Sternocleidomastoid (tissue), 1 donor: Measurements from ENCODE around the gene PSMB3.

DNA sequence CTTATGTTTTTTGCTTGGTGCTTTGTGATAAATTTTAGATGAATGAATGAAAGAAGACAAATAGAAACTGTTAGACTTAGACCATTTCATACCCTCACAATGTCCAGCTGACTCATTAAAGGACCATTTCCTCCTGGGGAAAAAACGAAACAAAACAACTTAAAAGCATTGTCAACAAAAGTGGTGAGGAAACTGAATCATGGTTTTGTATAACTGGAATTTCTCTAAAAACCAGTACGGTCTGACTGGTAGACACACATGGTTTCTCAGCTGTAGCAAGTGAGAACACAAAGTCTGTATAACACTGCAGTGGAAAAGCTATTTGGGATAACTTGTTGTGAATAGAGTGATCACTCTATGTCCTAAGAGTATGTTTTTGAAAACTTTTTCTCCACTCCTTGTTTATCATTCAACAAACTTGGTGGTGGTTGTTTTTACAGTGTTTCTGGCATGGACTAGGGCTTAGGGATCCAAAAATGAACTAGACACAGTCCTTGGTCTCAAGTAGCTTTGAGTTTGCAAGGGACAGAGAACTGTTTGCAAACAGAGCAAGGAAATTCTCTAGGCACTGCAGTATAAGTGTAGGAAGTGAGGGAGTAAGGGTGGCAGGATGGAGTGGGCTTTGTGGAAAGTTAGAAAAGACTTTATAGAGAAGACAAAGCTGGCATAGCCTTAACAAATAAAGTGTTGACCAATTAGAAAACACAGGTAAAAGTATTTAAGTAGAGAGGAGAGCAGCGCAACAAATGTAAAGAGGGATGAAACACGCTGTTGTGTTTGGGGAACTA lies 5.5 kb upstream of the DDX52 start:
- PRO-cap = no peak

- PRO-cap = no peak
Measured at GRCh38 chr17:37708022-37708630, 36.7 kb downstream of the HNF1B start.

DNA sequence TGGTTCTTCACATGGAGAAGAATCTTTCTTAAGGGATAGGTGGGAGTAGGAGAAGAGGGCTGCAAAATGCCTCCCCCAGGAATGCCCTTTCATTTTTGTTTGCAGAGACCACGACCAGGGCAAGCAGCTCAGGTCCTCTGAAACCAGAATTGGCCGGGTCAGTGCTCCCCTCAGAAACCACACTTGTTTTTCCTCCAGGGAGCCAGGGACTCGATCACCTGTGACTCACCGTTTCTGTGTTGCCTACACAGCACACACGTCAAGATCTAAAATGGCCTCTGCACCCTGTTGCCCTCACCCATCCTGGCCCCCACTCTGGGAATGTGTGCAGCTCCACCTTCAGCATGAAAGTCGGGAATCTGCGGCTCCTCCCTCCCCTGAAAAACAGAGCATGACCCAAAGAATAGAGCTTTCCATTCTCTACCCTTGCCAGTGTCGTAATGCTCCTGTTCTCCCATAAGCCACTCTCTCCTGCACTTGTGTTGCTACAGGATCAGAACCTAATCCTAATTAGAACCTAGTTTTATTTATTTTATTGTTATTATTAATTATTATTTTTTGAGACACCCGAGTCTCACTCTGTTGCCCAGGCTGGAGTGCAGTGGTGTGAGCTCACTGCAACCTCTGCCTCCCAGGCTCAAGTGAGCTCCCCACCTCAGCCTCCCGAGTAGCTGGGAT lies 36.0 kb downstream of the HNF1B start:
- PRO-cap = no peak

GRCh38 chr17:37766965-37767286 lies 22.1 kb upstream of the HNF1B start:
- PRO-cap = no peak

GRCh38 chr17:37844494-37845100 lies 79.6 kb upstream of the TBC1D3K start:
- PRO-cap = no peak

DNA sequence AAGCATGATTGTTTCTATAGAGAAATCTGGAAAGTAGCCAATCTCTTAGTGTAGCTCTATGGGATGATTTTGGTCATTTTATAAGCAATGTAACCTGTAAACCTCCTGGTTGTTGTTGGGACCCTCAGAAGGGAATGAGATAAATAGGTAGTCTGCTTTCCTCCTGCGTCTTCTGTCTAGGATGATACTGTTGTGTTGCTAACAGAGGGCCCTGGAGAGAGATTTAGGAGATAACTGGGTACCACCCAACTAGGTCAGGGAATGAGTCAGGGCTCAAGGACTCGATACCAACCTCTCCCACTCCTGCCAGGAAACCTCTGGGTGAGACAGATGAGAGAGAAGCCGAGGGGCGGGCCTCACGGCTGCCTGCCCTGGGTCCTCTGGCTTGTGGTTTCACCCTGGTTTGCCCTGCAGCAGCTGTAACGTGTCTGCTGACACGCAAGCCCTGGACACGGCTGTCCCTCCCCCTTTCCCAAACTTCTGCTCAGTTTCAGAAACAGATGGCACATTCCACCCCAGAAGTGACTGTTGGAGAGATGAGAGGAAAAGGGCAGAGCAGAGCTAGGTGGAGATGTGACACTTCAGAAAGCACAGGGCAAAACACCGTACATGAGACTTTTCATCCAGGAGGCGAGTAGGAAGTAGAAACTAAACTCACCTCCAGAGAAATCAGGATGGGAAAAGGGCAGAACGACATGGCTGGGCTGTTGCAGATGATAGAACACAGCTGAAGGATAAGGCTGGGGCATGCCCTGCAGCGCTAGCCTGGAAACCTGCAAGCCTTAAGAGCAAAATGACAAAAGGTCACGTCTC lies 10.5 kb upstream of the MRPL45 start:
- PRO-cap = no peak

DNA sequence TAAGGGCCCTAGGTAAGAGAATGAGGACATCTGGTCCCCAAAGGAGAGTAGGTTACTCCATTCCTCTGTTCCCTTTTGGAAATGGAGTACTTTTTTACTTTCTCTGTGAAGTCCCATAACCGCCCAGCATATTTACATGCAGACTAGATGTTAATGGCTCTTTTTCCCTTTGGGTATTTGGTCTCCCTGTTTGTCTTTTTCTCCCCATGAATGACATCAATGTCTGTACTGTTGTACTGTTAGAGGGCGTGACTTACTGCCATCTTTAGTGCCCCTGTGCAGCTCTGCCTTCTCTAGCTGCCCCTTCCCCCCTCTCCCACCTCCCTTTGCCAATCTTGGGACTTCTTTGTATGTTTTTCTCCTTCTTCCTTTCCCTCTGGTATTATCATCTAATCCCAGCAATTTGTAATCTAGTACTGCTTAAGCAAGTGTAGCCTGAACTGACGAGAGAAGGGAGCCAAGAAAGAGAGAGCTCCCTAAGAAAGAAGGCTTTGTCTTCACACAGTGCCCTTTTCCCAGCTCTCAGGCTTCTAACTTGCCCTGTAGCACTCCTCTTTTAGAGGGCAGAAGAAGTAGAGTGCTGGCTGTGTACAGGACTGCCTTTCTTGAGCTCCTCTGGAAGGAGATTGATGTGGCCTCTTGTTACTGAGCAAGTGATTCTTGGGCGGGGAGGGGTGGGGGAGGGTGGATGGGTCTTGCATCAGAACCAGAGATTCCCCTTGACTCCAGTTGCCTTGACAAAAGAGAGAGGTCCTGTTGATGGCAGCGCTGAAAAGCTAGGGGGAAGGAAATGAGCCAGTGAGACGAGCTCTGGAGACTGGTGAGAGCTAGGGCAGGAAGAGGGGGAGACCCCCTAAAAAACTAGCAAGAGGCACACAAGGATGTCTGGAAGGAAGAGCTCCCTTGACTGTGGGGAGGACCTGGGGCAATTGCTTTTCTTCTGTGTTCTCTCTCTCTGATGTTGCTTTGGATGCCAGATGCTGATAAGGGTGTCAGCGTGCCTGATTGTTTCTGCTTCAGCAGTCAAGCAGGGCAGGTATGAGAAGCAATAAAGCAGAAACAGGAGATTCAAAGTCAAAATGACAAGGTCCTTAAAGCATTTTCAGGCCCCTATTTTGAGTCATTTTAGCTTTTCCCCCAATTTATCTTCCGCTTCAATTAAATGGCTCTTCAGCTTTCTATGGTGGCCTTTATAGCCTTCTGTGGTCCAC lies 18.6 kb downstream of the GPR179 start:
- PRO-cap = no peak

DNA sequence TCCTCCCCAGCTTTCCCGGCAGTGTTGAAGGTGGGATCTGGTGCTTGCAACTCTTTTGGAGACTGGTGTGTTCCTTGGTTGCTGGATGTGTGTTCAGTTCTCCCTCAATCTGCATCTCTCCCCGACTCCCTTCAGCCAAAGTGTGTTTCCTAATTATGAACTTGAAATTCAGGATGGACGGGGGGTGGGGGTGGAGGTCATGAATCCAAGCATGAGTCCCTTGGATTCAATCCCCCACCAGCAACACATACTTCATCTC lies 1.2 kb downstream of the ARHGAP23 start:
- PRO-cap = no peak

- PRO-cap = no peak
Measured at GRCh38 chr17:38444279-38444478, 15.9 kb downstream of the ARHGAP23 start.

GRCh38 chr17:38511164-38512123 lies 83.2 kb downstream of the ARHGAP23 start:
- PRO-cap = no peak

DNA sequence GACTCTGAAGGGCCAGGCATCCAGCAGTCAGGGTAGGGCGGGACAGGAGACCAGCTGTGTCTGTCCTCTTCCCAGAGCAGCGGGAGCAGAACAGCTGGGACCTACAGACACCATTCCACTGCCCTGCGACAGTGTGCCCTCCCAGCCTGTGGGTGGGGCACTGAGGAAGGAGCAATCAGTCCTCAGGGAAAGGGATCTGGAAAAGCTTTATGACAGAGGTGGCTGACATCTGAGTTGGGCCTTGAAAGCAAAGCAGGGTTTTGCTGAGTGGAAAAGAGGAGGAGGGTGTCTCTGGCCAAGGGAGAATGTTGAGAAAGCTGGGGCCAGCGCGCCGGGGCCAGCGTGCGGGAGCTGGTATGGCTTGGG lies 11.5 kb upstream of the SRCIN1 start:
- PRO-cap = no peak

GRCh38 chr17:38685535-38685915 lies 10.8 kb upstream of the EPOP start:
- PRO-cap = no peak

GRCh38 chr17:38705802-38706461 lies 859 bp downstream of the MLLT6 start:
- PRO-cap = bidirectional peak, plus-strand start at chr17:38706138, minus-strand start at chr17:38705843

DNA sequence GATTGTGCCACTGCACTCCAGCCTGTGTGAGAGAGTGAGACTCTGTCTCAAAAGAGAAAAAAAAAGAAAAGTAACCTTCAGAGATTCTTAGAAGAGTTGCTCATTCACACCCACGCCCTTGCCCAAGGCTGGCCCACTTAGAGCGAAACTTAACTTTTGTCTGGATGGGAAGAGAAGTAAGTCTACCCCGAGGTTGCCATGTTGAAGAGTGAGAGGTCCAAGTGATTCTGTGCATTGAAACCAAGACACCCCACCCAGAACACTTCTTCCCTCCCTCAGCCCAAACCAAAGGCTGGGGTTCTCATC lies 2.4 kb upstream of the CISD3 start:
- PRO-cap = no peak

DNA sequence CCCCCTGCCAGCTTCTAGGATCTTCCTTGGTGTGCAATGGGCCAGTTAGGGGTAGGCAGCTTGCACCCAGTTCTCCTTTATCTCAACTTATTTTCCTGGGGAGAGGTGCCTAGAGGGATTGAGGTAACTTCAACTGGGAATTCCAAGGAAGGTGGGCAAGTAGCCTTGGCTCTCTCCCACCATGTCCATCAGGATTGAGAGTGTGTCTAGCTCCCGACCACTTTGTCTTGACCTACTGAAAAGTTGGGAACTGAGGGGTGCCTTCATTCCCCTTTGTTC lies 1.0 kb upstream of the CISD3 start:
- PRO-cap = no peak

DNA sequence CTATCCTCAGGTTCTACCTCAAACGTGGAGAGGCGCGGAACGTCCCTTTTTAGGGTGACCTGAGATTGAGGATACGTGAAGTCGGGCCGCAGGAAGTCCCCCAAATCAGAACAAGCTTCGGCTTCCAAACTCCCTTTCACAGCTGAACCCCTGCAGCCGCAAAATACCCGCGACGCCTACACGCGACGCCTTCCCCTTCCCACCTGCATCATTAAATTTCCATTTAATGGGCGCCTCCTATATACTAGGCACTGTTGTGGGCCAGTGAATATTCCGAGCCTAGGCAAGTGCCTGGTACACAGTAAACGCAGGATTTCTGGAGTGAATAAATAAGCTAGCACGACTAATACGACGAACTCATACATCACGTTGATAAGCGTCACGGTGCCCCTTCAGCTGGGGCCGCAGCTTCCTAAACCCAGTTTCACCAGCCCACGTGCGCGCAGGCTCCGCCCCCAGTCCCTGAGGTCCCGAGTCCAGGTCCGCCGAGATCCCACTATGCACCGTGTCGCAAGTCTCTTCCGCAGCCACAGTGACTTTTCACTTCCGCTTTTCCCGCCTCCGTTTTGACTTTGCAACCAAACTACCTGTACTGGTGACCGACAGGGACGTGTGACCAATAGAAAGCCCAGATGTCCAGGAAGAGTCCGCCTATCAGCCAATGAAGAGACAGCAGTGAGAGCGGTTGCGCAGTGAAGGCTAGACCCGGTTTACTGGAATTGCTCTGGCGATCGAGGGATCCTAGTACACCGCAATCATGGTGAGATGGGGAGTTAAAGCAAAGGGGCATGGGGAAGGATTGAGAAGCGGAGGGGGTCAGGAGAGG lies at the start of gene PSMB3:
TSS of gene PSMB3 (plus strand) at position 672 of the 826 bp plus-strand sequence.
- PRO-cap = unidirectional peak, minus-strand start at position 318 of the sequence; bidirectional peak, plus-strand start at position 713 of the sequence, minus-strand start at position 436 of the sequence

GRCh38 chr17:38825968-38826361 lies 844 bp upstream of the CWC25 start:
- PRO-cap = no peak

GRCh38 chr17:39012094-39012426 lies 44.9 kb upstream of the FBXO47 start:
- PRO-cap = no peak

DNA sequence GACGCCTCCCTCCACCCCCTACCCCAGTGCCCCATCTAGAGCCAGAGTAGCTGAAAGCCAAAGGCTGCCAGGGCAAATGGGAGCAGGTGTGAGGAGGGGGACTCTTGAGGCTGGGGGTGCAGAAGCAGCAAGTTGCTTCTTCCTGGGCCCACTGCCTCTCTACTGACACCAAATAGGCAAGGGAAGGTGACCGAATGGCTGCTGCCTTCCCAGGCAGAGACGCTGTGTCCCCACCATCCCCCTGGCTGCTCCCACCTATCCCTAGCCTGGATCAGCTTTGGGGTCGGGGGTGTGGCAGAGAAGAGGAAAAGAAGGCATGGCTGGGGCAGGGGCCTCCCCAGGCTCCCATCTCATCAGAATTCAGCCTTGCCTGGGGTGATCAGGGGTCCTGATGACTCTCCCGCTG lies 775 bp downstream of the PLXDC1 start:
- PRO-cap = no peak

GRCh38 chr17:39153394-39154053 lies 2.1 kb upstream of the PLXDC1 start:
- PRO-cap = bidirectional peak, plus-strand start at chr17:39153868, minus-strand start at chr17:39153811